ENCODE measurements around a stretch of chr18.

DNA sequence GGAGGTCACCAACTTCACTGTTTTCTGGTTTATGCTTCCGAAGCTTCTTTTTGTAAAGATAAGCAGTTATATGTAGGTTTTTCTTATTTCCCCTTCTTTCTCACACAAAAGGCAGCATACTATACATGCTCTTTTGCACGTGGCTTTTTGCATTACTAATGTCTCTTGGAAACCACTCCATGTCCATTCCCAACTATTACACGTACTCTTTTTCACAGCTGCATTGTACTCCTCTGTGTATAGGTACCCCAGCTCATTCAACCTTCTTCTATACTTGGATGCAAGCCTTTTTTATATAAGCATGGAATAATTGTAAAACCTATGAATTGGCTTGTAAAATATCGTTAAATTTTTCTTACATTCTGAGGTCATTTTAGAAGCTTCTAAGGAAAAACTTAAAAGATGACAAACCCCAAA is 166.1 kb downstream of the L3MBTL4 start:
- PRO-cap = no peak
- RRBS = no CpG with 5 or more reads among the region's 4 CpGs

DNA sequence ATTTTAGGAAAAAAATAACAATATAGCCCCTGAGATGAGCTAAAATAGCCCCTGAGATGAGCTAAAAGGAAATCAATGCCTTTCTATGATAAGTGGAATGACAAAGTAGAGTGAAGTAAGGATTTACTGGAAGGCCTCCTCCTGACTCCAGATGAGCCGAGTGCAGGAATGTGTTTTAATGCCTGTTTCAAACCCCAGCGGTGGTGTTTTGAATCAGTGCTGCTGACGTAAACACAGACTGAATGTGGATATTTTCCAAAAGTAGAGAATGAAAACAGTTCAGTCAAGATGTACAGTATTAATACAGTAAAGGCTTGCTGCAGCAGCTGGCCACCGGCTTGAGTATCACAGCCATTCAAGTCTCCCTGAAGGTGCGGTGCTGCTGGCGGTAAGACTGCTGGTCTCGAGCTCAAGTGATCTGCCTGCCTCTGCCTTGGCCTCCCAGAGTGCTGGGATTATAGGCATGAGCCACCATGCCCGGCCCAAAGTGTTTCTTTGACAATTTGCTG is 46.7 kb downstream of the ARHGAP28 start:
- PRO-cap = no peak
- RRBS = no CpG with 5 or more reads among the region's 8 CpGs

DNA sequence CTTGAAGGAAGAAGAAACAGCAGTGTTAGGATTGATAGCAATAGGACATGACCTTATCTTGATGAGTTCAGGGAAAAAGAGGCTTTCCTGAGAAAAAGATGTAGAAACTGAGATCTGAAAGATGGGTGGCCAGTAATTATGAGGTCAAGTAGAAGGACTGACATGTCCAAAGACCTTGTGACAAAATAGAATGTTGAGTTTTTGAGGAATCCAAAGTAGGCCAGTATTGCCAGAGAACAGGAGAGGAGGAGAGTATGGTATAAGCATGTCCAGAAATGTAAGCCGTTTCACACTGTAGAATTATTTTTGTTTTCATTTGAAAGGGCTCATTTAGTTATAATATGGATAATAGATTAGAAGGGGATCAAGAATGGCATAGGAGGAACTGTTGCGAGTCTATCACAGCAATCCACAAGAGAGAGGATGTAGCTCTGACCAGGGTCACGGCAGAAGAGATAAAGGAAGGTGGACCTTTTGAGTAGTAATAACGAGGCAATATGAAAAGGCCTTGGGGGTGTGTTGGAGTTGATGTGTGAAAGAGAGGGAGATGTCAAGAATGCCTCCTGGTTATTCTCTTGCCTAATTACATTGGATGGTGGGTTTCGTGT is 104.9 kb downstream of the ARHGAP28 start:
- PRO-cap = no peak
- RRBS = no CpG with 5 or more reads among the region's 5 CpGs

DNA sequence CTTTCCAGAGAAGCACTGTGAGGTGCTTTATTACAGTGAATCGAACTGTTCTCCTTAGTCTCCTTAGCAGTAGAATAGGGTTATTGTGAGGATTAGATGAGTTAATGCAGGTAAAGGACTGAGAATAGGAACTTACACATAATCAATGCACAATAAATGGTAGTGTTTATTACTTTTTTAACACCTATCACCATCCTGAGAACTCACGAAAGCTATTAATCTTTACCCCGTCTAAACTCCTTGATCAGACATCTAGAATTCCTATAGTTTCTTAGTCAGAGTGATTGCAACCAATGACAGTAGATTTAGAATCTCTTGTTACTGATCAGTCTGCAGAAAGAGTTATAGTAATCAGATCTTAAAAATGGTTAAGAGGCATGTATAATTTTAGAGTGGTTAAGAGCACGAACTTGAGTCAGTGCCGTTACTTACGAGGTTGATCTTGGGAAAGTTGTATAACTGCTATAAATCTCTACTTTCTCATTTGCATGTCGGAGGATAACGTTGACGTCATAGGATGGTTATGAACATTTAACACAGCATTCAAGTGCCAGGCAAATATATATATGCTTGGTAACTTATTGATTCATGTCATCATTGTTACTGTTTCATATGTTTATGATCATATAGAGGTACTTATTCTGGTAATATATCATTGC is 146.1 kb downstream of the ARHGAP28 start:
- PRO-cap = no peak
- RRBS = no CpG with 5 or more reads among the region's 9 CpGs

- PRO-cap = no peak
- RRBS = no CpG with 5 or more reads among the region's 14 CpGs
Observed at GRCh38 chr18:6947118-6947939, 170.3 kb downstream of the LAMA1 start.

DNA sequence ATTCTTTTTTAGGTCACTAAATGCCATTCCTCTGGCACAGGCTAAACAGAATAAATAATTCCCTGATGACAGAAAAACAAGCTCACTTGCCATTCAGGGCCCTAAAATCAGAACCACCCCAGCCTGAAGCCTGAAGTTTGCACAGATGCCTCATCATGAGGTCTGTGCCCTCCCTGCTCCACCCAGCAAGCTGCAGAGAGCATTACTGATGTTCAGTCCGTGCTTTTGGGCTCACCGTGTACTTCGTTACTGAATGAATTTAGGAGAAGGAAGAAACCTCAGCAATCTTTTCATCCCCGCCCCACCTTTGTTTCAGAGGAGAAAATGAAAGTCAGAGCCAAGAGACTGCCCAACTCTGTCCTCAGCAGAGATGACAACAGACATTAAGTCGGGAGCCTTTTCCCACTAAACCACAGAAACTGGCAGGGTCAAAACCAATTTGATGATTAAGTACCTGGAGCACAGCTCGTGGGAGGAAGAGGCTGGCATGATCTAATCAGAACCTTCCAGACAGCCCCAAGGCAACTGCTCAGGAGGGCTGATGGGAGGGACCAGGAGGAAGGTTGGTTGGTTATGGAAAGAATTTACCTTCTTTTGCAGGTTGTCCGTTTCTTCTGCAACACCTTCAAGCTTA is 122.7 kb downstream of the LAMA1 start:
- PRO-cap = bidirectional peak, plus-strand start at position 437 of the sequence, minus-strand start at position 251 of the sequence
- RRBS = no CpG with 5 or more reads among the region's 7 CpGs

GRCh38 chr18:7233754-7234551 is 3.1 kb downstream of the LRRC30 start:
- PRO-cap = no peak
- RRBS = no CpG with 5 or more reads among the region's 10 CpGs

- PRO-cap = bidirectional peak, plus-strand start at chr18:7414702, minus-strand start at chr18:7414651
- RRBS = no CpG with 5 or more reads among the region's 2 CpGs
Observed at GRCh38 chr18:7414328-7415030, 152.6 kb upstream of the PTPRM start.

GRCh38 chr18:7568469-7569031 is 1.4 kb downstream of the PTPRM start:
- PRO-cap = no peak
- RRBS = under 1% methylated on average over 4 of the region's 40 CpGs

GRCh38 chr18:7617564-7618230 is 50.6 kb downstream of the PTPRM start:
- PRO-cap = no peak
- RRBS = no CpG with 5 or more reads among the region's 8 CpGs

DNA sequence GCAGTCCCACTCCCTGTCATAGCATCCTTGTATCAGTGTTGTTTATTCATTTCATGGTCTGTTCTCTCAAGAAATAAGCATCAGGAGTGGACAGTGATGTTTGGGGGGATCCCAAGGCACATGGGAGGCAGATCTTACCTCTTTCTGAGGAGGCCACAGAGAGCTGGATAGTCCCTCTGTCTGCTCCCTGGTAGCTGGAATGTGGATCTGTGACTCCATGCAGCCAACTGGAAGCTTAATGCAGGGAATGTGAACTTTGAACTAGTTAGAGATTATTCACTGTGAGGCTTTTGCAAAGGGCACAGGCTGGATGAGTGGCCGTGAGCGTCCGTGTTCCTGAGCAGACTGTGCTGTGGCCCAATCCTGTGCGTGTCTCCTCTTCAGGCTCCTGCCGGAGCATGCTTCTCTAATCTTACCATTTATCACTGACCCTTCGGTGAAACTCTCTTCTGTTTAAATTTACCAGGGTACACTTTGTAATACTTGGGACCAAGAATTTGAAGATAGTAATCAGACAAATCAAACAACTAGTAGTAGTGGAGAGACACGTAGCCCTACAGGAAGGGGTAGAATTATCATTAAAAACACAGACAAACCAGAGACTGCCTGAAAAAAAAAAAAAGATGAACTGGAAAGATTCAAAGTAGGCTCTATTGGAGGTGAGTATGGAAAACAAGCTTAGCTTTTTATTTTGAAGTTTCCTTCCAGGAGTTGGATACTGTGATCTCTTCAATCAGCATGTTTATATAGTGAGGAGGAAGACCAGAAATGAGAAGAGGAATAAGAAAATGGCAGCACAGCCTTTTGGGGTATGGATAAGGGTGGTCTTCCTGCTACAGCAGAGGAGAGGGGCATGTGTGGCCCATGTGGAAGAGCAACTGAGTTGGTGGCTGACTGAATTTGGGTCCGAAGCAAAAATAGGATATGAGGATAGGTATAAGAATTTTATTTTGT is 187.8 kb downstream of the PTPRM start:
- PRO-cap = no peak
- RRBS = no CpG with 5 or more reads among the region's 8 CpGs

GRCh38 chr18:8302132-8302704 is 307.0 kb upstream of the RAB12 start:
- PRO-cap = no peak
- RRBS = no CpG with 5 or more reads among the region's 8 CpGs

DNA sequence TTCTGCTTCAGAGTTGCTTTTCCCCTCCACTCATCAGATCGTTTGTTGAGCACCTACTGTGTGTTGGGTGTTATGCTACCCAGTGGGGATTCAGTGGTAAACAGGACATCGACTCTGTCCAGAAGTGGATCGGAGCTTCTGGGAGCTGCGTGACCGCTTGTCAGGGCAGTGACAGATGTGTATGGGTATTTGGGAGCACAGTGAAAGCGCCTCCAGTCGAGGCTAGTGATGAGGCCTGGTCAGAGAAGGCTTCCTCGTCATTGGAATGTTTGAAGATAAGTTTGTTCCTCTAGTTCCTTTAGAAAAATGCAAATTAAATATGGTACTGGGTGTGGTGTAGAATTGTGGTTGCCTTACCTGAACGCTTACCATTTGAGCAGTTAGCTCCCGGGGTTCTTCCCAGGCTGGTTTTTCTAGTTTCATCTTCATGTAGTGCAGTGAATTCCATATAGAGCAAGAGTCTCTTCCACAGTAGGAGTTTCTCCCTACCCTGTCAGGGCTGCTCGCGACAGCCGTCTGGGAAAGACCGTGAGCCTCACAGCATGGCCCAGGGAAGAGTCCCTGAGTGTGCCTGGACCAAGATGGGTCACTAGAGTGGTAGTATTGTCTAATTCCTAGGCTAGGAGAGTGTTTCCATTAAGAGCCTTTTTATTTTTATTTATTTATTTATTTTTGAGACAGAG is 2.9 kb downstream of the RAB12 start:
- PRO-cap = no peak
- RRBS = no CpG with 5 or more reads among the region's 14 CpGs

GRCh38 chr18:8709379-8710119 is 4.2 kb downstream of the MTCL1 start:
- PRO-cap = no peak
- RRBS = no CpG with 5 or more reads among the region's 15 CpGs

- PRO-cap = no peak
- RRBS = no CpG with 5 or more reads among the region's 9 CpGs
Observed at GRCh38 chr18:8797135-8797594, 91.8 kb downstream of the MTCL1 start.

- PRO-cap = no peak
- RRBS = no CpG with 5 or more reads among the region's 7 CpGs
Observed at GRCh38 chr18:8978297-8978758, 124.2 kb upstream of the NDUFV2 start.

- PRO-cap = no peak
- RRBS = no CpG with 5 or more reads among the region's 5 CpGs
Observed at GRCh38 chr18:8998545-8999364, 103.7 kb upstream of the NDUFV2 start.

- PRO-cap = bidirectional peak, plus-strand start at chr18:9137915, minus-strand start at chr18:9137855
- RRBS = no CpG with 5 or more reads among the region's 10 CpGs
Observed at GRCh38 chr18:9137736-9138010, 1.1 kb downstream of the ANKRD12 start.

- PRO-cap = no peak
- RRBS = no CpG with 5 or more reads among the region's 3 CpGs
Observed at GRCh38 chr18:9191078-9191375, 54.4 kb downstream of the ANKRD12 start.

DNA sequence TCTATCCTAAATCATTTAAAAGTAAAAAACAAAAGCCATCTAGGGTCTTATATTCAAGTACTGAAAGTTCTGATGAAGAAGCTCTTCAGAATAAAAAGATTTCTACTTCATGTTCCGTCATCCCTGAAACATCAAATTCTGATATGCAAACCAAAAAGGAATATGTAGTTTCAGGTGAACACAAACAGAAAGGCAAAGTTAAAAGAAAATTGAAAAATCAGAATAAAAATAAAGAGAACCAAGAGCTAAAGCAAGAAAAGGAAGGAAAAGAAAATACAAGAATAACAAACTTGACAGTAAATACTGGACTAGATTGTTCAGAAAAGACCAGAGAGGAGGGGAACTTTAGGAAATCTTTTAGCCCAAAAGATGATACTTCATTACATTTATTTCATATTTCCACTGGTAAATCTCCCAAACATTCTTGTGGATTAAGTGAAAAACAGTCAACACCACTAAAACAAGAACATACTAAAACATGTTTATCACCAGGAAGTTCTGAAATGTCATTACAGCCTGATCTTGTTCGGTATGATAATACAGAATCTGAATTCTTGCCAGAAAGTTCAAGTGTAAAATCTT is 80.0 kb upstream of the TWSG1 start:
- PRO-cap = no peak
- RRBS = no CpG with 5 or more reads among the region's 2 CpGs